Parietal lobe (tissue), 2 donors: ENCODE measurements around the genes YAP1, CARD16 and MSANTD4.

GRCh38 chr11:101430082-101430787 is 153.6 kb downstream of the TRPC6 start:
- RAMPAGE, long total RNA = no peak

DNA sequence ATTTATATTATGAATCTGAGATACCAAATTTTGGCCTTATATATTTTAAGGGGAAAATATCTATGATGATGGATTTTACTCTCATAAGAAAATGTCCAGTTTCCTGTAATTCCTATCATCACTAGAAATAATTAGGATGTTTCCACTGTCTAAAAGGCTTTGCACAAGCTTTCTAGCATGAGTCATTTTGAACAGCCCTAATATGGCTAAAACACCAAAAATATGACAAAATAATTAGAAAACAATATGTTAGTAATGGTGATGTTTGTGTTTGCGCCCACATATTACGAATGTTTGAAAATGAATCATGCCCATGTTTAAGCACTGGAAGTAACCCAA is 96.1 kb downstream of the TRPC6 start:
- RAMPAGE, long total RNA = no peak

DNA sequence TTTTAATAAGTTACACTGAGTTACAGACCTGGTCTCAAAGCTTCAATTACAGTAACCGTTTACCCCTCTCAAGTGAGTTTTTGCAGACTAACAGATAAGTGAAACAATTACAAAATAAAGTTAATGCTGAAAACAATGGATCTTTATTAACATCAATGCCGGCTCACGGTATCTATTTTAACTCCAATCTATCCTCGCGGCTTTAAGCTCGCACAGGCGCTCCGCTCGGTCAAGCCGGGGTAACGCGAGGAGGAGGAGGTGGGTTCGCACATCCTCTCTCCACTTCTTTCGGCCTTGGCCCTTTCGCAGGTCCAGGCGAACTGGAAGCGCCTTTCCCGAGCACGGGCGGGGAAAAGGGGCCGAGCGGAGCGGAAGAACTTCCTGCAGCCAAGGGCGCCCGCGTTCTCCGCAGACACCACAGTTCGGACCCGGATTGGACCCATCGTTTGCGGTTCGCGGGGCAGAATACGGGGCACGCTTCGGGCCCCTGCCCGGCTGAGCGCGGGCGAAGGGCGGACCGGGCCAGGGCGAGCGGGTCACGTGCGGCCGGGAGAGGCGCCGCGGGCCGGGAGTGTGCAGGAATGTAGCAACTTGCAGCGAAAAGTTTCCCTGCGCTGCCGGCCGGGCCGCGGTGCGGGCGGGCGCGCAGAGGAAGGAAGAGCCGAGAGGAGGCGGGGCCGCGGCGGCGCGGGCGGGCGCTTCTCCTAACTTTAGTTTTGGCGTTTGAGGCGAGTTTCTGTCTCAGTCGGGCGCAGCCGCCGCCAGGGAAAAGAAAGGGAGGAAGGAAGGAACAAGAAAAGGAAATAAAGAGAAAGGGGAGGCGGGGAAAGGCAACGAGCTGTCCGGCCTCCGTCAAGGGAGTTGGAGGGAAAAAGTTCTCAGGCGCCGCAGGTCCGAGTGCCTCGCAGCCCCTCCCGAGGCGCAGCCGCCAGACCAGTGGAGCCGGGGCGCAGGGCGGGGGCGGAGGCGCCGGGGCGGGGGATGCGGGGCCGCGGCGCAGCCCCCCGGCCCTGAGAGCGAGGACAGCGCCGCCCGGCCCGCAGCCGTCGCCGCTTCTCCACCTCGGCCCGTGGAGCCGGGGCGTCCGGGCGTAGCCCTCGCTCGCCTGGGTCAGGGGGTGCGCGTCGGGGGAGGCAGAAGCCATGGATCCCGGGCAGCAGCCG is at the start of gene YAP1:
TSS of gene YAP1 (plus strand) at position 741 of the 1,163 bp plus-strand sequence.
- RAMPAGE, long total RNA = no peak

- RAMPAGE, long total RNA = no peak
These were observed 892 bp downstream of the YAP1 start for GRCh38 chr11:102110870-102111807.

DNA sequence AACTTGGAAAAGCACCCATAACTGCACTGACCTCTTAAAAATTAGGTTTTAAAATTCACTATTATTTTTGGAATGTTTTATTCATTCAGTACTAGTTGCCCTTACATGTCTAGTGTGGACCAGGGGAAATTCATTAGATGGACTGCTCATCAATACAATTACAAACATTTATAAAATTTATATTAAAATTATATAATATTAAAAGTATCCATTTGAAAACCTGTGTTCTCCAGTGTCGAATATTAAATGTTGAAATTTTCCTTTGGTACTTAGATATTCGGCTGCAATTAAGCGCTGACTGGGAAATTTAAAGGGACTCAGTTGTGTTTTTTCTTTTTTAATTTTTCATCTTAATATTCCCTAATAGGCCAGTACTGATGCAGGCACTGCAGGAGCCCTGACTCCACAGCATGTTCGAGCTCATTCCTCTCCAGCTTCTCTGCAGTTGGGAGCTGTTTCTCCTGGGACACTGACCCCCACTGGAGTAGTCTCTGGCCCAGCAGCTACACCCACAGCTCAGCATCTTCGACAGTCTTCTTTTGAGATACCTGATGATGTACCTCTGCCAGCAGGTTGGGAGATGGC is 3.6 kb downstream of the YAP1 start:
- RAMPAGE, long total RNA = no peak

DNA sequence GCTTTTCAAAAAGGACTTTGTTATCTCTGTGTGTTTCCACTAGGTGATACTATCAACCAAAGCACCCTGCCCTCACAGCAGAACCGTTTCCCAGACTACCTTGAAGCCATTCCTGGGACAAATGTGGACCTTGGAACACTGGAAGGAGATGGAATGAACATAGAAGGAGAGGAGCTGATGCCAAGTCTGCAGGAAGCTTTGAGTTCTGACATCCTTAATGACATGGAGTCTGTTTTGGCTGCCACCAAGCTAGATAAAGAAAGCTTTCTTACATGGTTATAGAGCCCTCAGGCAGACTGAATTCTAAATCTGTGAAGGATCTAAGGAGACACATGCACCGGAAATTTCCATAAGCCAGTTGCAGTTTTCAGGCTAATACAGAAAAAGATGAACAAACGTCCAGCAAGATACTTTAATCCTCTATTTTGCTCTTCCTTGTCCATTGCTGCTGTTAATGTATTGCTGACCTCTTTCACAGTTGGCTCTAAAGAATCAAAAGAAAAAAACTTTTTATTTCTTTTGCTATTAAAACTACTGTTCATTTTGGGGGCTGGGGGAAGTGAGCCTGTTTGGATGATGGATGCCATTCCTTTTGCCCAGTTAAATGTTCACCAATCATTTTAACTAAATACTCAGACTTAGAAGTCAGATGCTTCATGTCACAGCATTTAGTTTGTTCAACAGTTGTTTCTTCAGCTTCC is 87.5 kb upstream of the BIRC3 start:
- RAMPAGE, long total RNA = no peak

DNA sequence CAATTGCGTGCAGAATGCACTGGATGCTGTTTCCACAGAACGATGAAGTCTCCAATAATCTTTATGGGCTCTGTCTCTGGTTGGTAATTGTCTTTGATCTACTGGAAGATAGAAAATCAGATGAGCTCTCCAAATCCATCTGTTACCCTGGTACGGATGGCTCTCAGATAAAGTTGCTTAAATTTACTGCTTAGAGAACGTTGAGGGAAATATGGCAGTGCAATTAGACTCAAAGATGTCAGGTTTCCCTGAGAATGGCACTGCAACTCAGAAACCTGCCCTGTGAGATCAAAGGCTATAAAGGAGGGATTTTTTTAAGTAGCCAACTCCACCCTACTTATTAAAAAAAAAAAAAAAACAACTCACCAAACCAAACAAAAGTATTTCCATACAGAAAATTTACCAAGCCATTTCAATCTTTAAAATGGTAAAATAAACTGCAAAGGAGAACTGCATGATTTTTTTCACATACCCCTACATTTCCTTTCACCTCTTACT is 760 bp upstream of the BIRC3 start:
- RAMPAGE, long total RNA = no peak

DNA sequence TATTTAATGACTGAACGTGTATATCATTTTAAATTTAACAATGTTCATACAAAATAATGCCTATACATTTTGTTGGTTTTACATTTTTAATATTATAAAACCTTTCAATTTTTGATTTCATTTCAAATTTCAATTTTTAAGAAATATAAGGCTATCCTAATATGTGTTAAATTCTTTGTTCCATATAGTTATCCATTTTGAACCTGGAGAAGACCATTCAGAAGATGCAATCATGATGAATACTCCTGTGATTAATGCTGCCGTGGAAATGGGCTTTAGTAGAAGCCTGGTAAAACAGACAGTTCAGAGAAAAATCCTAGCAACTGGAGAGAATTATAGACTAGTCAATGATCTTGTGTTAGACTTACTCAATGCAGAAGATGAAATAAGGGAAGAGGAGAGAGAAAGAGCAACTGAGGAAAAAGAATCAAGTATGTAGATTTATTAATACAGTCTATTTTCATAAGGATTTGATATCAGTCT is 13.6 kb downstream of the BIRC3 start:
- RAMPAGE, long total RNA = no peak

DNA sequence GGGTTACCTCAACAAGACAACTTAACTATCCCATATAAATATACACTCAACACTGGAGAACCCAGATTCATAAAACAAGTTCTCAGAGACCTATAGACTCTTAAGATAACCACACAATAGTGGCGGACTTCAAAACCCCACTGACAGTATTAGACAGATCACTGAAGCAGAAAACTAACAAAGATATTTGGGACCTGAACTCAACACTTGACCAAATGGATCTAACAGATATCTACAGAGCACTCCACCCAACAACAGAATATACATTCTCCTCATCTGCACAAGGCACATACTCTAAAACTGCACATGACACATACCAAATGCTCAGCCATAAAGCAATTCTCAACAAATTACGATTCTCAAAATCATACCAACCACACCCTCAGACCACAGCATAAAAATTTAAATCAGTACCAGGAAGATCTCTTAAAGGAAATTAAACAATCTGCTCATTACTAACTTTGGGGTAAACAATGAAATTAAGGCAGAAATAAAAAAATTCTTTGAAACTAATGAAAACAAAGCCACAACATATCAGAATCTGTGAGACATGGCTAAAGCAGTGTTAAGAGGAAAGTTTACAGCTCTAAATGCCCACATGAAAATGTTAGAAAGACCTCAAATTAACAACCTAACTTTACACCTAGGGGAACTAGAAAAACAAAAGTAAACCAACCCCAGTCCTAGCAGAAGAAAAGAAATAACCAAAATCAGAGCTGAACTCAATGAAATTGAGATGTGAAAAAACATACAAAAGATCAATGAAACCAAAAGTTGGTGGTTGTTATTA is 37.3 kb downstream of the TMEM123 start:
- RAMPAGE, long total RNA = no peak

DNA sequence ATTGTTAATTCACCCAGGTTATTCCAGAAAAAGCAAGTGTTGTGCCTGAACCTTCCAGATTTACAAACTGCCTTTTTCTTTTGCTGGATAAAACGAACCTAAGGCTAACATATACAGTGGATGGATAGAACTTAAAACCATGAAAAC is 1.3 kb downstream of the TMEM123 start:
- RAMPAGE, long total RNA = no peak

GRCh38 chr11:102462456-102462987 is 10.0 kb upstream of the TMEM123 start:
- RAMPAGE, long total RNA = no peak

DNA sequence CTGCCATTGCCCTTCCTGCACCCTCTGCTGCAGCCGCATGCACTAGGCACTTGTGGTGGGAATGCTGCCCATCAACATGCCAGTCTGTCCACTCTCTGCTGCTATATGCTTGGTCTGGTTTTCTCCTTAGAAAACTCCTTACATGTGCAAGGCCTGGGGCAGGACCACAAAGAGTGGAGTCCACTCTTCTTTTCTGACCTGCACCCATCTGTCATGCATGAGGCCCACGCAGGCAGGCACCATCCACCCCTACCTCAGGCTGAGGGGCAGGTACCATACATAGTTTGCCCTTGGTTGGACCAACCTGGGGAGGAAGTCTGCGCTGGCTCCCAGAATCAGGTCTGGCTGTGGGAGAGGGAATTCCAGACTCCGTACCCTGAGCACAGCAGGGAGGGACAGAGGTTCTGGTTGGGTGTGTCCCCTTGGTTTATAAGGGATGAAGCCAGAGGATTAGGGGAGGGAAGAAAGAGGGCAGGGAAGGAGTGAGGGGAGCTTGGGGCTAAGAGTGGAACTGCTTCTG is 9.4 kb downstream of the MMP20 start:
- RAMPAGE, long total RNA = no peak

DNA sequence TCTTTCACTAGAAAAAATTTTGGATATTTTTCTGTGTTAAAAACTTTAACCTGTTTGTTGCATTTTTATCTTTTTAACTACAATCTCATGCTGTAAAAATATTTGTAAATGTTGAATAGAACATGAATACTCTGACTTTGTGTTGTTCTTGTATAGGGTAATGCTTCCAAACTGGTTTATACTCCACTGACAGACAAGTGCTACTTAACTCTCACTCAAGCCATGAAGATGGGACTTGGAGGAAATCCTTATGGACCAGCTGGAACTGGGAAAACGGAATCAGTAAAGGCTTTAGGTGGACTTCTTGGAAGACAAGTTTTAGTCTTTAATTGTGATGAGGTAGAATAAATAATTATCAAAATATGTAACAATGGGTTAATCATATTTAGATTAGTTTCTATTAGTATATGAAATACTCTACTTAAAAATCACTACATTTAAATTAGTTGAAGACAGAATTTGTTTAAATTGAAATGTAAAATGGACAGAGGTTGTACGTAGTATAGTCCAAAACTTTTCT is 60.8 kb downstream of the DYNC2H1 start:
- RAMPAGE, long total RNA = no peak

- RAMPAGE, long total RNA = no peak
These were observed 427.0 kb downstream of the DYNC2H1 start for GRCh38 chr11:103536257-103536691.

DNA sequence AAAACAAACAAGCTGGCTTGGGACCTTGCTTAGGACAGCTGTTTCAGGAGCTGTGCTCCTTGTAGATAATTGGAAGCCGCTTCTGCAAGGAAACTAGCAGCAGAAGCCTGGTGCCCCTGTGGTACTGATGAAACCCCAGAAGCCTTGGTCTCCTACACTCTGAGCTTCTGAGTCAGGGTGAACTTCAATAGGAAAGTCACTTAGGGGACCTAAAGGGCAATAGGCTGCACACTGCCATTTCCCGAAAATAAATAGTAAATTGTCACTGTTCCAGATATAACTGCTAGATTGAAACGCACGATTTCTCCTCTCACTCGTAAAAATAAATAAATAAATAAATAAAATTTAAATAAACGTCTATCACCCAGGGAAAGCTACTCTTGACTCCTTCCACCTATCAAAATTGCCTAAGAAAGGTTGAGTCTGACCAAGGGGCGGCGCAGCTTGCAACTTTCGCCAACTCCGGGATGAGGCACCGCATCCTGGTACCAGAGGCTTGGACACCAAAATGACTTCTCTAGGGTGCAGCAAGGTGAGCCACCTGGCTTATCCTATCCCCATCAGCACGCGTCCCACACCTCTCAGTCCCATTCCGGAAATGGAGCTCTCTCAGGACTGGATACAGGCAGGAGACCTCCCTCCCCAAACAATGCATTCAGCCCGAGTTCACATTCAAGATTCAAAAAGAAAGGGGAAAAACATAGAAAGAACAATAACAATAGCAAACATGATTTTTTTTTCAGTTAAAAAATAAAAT is 733 bp downstream of the PDGFD start:
- RAMPAGE, long total RNA = no peak

- RAMPAGE, long total RNA = no peak
These were observed 91.4 kb downstream of the CASP4 start for GRCh38 chr11:104876968-104877416.

- RAMPAGE, long total RNA = no peak
These were observed 60.5 kb downstream of the CASP4 start for GRCh38 chr11:104907629-104908518.

DNA sequence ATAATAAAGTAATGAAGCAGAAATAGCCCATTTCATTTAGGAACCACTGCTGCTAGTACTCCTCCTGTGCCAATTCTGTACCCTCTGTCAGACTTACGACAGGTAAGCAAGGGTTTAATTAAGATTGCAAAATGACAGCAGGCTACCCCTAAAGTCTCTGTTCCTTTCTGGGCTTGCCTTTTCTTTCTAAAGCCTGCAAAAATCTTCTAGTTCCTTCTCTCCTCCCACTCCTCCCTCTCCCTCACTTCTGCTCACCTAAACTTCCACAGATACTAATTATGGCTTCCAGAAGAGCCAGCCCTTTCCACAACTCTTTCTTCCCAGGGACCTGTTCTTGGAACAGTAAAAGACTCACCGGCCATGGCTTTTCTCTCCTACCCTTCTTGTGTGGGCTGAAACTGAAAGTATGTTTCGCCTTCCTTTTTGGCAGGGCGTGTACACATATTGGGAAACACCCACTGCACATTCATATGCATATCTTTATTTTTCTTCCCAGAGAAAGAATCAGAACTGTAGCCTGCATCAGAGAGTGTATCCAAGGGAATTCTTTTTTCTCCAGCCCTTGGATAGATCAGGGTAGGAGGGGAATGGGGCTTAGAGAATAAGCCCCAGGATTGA is at the start of gene CARD16:
TSS of gene CARD16 (minus strand) at position 400 of the 618 bp plus-strand sequence.
- RAMPAGE, long total RNA = no peak

DNA sequence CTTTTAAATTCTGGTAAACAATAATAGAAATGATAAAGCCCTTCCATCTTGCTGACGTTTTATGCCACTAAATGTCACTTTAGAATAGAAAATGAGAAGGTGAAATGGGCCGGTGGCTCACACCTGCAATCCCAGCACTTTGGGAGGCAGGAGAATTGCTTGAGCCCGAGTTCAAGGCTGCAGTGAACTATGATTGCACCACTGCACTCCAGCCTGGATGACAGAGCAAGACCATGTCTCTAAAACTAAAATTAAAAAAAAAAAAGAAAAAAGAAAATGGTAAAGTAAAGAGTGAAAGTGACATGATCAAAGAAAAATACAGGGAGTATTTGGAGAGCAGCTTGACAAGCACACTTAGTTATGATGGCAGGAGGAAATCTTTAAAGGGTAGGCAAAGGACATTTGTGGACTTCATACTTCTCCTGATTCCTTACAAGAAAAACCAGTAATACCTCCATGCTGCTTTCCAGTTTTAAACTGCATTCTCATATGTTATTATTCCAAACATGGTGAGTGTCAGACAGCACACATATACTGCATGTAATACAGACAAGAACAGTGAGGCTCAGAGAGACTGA is 20.0 kb downstream of the MSANTD4 start:
- RAMPAGE, long total RNA = no peak

- RAMPAGE, long total RNA = no peak
These were observed at the start of gene MSANTD4 for GRCh38 chr11:106021608-106022901. TSS of gene MSANTD4 (minus strand) at chr11:106022240.